Mammary microvascular endothelial cell (primary cell): ENCODE measurements around a stretch of chr4.

DNA sequence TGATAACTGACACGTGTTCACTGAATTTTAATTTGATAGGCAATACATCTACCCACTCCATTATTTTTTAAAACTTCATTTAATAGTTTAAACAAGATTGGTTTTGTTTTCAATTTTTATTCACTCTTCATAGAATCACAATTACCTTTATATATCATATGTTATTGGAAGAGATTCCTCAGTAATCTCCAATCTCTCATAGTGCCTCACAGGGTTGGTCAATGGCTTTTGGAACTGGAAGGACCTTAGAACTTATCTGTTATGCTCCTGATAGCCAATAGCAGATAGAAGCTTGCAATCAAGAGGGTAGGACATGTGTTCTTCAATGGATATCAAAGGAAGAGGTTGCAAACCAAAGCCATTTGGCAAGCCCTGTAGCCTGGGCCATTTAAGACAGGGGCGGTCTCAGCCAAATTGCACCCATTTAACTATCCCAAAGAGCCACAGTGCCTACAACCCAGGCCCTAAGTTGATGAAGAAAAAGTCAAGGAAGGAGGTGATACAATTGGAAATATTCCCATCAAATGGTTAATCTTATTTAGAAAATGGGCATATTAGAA, 14.8 kb upstream of the KLKB1 start:
- RAMPAGE, long total RNA: no peak

DNA sequence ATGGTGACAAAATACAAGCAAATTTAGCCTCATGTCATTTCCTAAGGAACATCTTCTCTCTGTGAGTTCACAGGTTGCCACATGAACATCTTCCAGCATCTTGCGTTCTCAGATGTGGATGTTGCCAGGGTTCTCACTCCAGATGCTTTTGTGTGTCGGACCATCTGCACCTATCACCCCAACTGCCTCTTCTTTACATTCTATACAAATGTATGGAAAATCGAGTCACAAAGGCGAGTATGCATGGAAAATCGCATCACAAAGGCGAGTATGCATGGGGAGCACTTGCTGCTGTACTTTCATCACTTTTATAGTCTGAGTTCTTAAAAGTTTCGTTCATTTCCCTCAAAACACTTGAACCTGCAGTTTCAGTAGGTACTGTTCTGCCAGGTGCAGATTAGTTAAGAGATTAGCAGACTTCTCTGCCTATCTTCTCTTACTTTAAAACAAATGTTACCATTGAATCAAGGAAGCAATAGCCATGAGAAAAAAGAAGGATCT, 15.8 kb upstream of the F11 start:
- RAMPAGE, long total RNA: no peak

GRCh38 chr4:186622498-186623768, 67.6 kb upstream of the MTNR1A start:
- RAMPAGE, long total RNA: no peak

GRCh38 chr4:186708595-186709275, 14.9 kb downstream of the FAT1 start:
- RAMPAGE, long total RNA: no peak

DNA sequence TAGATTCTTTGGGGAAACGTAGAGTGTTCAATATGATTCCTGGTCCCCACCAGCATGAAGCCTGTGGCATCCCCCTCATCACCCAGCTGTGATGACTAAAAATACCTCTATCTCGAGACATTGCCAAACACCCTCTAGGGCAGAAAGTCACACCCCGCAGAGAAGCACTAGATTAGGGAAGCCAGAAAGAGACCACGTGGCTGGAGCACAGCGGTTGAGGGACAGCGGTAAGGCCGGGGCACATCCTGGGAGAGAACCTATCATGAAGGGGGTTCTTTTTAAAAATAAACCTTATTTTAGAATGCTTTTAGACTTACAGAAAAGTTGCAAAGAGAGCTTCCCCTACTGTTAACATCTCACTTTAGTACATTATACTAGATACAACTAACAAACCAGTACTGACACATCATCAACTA, 10.9 kb downstream of the FAT1 start:
- RAMPAGE, long total RNA: no peak

DNA sequence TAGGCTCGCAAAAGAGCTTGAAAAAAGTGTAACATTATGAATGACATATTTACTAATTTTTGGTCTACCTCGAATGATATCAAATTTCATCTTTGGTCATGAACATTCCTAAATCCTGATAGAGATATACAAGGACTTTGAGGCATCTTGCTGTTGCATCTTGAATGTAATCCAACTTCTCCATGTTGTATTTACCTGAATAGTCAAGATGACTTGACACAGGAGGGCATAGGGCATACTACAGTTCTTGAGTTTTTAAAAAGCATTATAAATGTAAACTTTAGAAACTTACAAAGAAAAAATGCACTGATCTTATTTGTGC, 517.9 kb upstream of the FAT1 start:
- RAMPAGE, long total RNA: no peak

GRCh38 chr4:187505125-187505975, 490.2 kb upstream of the ZFP42 start:
- RAMPAGE, long total RNA: no peak

GRCh38 chr4:189002488-189002931, 863.3 kb downstream of the TRIML1 start:
- RAMPAGE, long total RNA: no peak

DNA sequence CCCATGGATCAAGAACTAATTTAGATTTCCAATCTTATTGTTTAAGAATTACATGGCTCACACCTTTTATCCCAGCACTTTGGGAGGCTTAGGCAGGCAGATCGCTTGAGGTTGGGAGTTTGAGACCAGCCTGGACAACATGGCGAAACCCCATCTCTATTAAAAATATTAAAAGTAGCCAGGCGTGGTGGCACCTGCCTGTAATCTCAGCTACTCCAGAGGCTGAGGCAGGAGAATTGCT, 865.2 kb downstream of the TRIML1 start:
- RAMPAGE, long total RNA: no peak

GRCh38 chr4:190015288-190015901, 11.7 kb downstream of the FRG2 start:
- RAMPAGE, long total RNA: no peak